Left colon (tissue), 1 donor: ENCODE measurements around the gene IL17REL.

GRCh38 chr22:48369936-48370423 lies 119.4 kb upstream of the TAFA5 start:
- PRO-cap = no peak

GRCh38 chr22:48405563-48406061 lies 83.7 kb upstream of the TAFA5 start:
- PRO-cap = no peak

DNA sequence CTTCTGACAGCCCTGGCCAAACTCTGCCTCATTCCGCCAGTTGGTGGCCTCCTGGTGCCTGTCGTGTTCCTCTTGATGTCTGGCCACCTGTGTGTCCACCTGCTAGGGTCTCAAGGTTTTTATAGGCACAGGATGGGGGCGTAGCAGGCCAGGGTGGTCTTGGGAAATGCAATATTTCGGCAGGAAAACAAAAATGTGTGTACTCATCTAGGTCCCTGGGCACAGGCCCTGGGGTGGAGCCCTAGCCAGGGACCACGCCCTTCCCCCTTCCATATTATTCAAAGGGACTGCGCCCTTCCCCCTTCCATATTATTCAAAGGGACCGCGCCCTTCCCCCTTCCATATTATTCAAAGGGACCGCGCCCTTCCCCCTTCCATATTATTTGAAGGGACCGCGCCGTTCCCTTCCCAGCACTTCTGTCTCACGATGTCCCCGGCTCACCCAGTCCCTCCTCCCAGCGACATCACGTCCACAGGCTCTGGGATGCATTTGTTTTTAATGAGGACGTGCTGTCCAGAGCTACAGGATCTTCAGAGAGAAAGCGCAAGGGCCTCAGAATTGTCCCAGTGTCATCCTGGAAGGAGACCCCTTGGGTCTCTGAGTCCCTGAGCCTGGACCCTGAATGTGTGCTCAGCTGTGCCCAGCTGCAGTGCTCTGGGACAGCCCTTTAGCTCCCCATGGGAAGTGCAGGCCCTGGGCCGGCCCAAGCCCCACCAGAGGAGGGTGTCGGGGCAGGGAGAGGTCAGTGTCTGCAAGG lies 528.2 kb downstream of the TAFA5 start:
- PRO-cap = no peak

- PRO-cap = no peak
Measured at GRCh38 chr22:49178937-49179700, 648.6 kb downstream of the BRD1 start.

GRCh38 chr22:49235809-49236389 lies 591.8 kb downstream of the BRD1 start:
- PRO-cap = no peak

- PRO-cap = no peak
Measured at GRCh38 chr22:49471172-49471582, 356.5 kb downstream of the BRD1 start.

GRCh38 chr22:49658349-49658805 lies 169.3 kb downstream of the BRD1 start:
- PRO-cap = no peak

- PRO-cap = no peak
Measured at GRCh38 chr22:49775964-49776487, 51.6 kb downstream of the BRD1 start.

- PRO-cap = no peak
Measured at GRCh38 chr22:49780612-49780991, 47.1 kb downstream of the BRD1 start.

DNA sequence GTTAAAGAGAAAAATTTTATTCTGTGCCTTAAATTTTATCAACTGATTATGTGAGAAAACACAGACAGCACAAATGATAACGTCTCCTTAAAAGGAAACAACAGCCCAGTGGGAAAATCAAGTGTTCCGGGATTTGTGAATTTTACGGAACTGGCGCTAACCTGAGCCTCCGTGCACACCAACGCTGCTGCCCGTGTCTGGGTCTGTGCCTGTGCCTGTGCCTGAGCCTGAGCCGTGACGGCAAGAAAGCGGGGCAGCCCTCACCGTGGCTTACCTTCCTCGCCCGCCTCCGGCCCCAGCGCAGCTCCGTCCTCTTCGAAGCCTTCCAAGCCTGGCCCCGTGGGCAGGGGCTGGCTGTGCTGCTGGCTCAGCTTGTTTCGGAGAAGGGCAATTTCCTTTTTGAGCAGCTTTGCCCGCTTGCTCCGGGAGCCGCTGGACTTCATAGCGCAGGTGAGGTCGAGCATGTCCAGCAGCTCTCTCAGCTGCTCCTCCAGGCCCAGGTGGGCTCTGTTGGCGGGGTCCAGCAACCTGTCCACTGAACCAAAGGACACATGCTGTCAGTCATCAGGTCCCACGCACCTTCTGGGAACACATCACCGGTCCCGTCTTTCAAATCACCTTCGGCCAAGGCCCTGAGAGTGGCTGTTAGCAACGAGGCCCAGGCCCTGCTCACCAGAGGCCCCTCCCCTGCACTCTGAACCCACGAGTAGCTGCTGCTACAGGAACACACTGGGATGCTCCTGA lies 33.7 kb downstream of the BRD1 start:
- PRO-cap = no peak

GRCh38 chr22:49802070-49802550 lies 25.6 kb downstream of the BRD1 start:
- PRO-cap = no peak

DNA sequence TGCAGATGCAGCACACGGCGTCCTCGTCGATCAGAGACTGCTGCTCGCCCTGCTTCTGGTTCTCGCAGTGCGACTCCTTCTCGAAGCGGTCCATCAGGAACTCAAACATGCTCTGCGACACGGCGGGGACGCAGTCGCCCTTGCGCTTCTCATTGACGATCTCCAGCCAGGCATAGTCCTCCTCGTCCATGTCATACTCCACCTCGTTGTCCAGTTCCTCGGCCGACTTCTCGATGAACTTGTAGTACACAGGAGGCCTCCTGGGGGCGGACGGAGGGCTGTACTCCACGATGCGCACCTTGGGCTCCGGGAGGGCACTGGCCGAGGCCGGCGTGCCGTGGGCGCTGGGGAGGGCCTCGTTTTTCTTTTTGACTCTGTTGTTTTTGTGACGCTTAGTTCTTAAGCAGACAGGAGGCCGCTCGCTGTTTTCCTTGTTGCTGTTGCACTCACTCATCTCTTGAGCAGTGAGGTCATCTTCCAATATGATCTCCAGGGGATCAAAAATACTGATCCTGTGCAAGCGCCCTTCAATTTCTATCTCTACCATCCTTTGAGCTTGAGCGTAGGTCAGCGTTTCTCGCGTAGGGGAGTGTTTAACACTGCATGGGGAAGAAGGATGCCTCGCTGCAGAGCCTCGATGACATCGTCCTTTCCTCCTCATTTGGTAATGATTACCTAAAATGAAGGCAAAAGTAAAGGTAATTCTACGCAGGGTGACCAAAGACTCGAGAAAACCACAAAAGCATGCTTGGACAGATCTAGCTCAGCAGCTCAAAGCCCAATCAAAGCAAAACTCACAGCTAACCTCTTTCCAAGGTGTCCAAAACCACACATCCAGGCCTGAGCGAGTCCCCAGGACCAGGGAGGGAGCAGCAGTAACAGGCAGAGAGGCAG lies 3.8 kb downstream of the BRD1 start:
- PRO-cap = no peak

DNA sequence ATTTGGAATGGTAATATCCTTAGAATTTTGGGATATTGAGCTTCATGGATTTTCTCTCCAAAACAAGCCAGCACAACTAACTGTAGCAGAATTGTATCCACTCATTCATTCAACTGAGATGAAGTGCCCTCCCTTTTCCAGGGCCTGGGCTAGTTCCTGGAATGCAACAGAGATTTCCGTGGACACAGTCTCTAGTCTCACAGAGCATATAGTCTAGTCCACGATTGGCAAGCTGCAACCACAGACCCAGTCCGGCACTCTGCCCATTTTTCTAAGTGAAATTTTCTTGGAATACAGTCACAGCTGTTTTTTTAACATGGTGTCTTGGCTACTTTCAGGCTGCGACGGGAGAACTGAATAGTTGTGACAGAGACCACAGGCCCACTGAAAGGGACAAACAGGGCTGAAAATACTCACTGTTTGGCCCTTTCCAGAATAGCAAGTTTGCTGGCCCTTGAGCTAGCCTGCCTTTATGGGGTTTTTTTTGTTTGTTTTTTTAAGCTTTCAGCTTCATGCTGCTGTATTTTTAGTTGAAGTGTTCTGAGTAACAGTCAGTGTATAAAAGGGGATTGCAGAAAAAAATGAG lies 29.2 kb downstream of the ALG12 start:
- PRO-cap = no peak

DNA sequence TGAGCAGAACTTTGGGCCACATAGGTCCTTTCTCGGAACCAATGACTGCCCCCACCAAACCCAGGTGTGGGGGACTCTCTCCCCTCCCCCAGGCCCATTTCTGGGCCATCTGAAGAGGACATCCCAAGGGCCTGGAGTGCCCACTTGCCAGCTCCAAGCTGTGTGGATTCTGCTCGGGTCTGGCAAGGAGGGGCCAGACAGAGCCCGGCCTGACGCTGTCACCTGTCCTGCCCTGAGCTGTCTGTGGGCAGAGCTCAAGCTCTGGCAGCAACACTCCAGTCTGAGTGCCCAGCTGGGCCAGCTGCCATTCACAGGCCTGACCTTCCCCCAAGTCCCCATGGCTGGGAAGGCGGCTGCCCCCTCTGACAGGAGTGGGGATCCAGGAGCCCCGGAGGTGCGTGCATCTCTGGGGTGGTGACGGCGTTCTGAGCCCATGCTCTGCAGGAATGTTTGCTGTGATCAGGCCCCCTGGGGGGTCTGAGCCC lies 6.2 kb upstream of the PIM3 start:
- PRO-cap = no peak

DNA sequence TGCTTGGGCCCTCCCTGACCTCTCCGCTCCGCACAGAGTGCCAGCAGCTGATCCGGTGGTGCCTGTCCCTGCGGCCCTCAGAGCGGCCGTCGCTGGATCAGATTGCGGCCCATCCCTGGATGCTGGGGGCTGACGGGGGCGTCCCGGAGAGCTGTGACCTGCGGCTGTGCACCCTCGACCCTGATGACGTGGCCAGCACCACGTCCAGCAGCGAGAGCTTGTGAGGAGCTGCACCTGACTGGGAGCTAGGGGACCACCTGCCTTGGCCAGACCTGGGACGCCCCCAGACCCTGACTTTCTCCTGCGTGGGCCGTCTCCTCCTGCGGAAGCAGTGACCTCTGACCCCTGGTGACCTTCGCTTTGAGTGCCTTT lies 2.3 kb downstream of the PIM3 start:
- PRO-cap = no peak

- PRO-cap = bidirectional peak, plus-strand start at chr22:49971022, minus-strand start at chr22:49970837; bidirectional peak, plus-strand start at chr22:49971572, minus-strand start at chr22:49971411
Measured at GRCh38 chr22:49970965-49971814, 10.6 kb downstream of the PIM3 start.

DNA sequence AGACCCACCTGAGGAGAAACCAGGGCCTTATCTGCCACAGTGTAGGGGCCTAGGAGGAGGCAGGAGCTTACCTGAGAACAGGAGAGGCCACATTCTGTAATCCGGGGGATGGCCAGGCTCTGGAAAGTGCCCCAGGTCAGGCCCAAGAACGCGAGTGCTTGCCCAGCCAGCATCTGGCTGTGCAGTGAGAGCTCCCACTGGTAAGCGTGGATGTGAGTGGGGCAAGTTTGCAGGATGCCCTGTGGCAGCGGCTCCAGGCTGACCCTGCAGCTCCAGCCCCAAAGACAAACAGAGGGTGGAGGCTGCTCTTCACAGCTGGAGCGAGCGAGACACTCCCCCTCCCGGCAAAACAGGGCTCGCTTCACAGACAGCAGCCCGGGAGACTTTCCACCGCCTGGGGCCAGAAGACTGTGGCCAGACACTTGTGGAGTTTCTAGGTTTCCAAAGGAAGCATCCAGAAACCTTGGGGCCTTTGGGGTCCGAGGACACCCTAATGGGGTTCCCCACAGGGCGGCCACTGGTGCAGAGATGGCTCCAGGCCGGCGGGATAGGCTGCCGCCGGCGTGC lies at the start of gene IL17REL:
Gene IL17REL (minus strand): TSS at position 292 of the 567 bp plus-strand sequence.
- PRO-cap = no peak

DNA sequence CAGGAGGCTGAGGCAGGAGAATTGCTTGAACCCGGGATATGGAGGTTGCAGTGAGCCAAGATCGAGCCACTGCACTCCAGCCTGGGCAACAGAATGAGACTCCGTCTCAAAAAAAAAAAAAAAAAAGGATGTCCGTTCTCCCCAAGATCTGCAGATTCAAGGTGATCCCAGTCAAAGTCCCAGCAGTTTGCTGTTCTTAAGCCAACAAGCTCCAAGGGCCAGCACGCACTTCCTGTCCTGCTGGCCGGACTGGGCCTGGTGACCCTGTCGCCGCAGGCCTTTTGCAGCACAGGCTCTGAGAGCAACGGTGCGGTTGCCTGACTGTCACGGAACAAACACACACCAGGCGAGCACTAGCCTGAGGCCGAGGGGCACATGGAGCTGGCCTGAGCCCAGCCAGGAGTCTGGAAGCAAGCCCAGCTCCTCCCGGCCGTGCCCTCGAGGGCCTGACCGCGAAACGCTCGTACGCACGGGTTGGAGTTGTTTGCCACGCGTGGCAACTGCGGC lies 14.9 kb upstream of the IL17REL start:
- PRO-cap = no peak

GRCh38 chr22:50086153-50086624 lies 963 bp upstream of the MLC1 start:
- PRO-cap = no peak

- PRO-cap = no peak
Measured at GRCh38 chr22:50118493-50119283, 28.9 kb downstream of the MOV10L1 start.